ENCODE data around the gene PEDS1.

GRCh38 chr20:49794840-49795412 is 17.7 kb upstream of the SLC9A8 start:
- PRO-cap = no peak
- RRBS = no CpG with 5 or more reads among the region's 6 CpGs

DNA sequence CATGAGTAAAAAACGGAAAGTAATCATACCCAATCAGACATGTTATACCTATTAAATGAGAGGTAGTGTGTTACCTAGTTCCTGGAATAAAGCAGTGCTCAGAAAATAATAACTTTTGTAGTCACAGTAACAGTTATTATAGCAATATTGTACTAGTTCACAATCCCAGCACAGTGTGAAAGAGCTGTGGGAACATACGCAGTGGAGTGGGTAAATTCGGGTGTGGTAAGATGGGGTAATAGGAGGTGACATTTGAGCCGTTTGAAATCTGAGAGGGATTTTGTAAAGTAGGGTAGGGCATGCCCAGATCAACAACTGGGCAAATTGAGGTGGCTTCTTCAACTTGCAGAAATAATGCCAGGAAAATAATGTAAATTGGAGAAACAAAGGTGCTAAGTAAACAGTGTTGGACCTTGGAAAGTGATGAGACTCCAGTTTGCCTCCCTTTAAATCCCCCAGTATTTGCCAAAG is 1.7 kb downstream of the SLC9A8 start:
- PRO-cap = no peak
- RRBS = no CpG with 5 or more reads among the region's 4 CpGs

- PRO-cap = no peak
- RRBS = 74% methylated on average over 4 of the region's 23 CpGs
Measured at GRCh38 chr20:49888119-49889088, 26.9 kb downstream of the SPATA2 start.

GRCh38 chr20:49907514-49908073 is 7.7 kb downstream of the SPATA2 start:
- PRO-cap = no peak
- RRBS = 93% methylated on average over 5 of the region's 10 CpGs

GRCh38 chr20:50126501-50127549 is 13.9 kb upstream of the UBE2V1 start:
- PRO-cap = no peak
- RRBS = no CpG with 5 or more reads among the region's 17 CpGs

GRCh38 chr20:50153500-50154192 is at the start of gene PEDS1:
PEDS1 (minus strand) TSS chr20:50153723.
- PRO-cap = bidirectional peak, plus-strand start at chr20:50153928, minus-strand start at chr20:50153723
- RRBS = under 1% methylated on average over 59 of the region's 92 CpGs

DNA sequence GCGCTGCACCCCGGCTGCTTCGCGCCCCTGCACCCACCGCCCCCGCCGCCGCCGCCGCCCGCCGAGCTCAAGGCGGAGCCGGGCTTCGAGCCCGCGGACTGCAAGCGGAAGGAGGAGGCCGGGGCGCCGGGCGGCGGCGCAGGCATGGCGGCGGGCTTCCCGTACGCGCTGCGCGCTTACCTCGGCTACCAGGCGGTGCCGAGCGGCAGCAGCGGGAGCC is 764 bp downstream of the CEBPB start:
- PRO-cap = no peak
- RRBS = under 1% methylated on average over 18 of the region's 36 CpGs

DNA sequence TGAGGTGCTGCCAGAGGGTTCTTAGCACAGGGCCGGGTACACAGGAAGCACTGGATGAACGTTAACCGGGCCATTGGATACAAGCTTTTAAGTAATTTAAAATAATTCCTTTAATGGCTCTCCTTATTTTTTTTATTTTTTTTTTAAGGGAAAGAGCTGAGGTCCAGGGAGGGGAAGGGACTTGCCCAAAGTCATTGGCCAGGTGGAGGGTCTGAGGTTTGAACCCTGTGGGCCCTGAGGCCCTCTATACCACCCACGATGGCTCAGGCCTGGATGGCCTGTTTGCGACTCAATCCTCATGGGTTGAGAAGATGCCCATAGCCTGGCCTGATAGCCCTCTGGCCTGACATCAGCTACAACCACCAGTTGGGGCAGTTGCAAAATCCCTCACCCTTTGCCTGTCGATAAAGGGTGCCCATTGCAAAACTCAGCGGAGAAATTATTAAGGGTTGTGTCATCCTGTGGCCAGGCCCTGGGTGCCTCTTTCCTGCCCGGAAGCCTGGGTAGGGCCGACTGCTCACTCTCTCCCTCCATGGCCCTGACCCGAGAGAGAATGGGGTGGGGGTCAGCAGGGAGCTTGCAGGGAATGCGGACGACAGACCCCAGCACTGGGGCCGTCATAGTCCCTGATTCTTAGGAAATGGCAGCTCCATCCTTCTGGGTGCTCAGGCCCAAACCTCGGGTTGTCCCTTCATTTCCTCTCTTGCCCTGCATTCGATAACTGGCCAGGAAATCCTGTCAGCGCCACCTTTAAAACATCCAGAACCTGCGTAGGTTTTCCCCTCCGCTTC is 30.8 kb downstream of the CEBPB start:
- PRO-cap = bidirectional peak, plus-strand start at position 484 of the sequence, minus-strand start at position 340 of the sequence
- RRBS = no CpG with 5 or more reads among the region's 18 CpGs

- PRO-cap = no peak
- RRBS = no CpG with 5 or more reads among the region's 7 CpGs
Measured at GRCh38 chr20:50275473-50275961, 84.9 kb downstream of the CEBPB start.

- PRO-cap = no peak
- RRBS = no CpG with 5 or more reads among the region's 19 CpGs
Measured at GRCh38 chr20:50277051-50278069, 86.7 kb downstream of the CEBPB start.

DNA sequence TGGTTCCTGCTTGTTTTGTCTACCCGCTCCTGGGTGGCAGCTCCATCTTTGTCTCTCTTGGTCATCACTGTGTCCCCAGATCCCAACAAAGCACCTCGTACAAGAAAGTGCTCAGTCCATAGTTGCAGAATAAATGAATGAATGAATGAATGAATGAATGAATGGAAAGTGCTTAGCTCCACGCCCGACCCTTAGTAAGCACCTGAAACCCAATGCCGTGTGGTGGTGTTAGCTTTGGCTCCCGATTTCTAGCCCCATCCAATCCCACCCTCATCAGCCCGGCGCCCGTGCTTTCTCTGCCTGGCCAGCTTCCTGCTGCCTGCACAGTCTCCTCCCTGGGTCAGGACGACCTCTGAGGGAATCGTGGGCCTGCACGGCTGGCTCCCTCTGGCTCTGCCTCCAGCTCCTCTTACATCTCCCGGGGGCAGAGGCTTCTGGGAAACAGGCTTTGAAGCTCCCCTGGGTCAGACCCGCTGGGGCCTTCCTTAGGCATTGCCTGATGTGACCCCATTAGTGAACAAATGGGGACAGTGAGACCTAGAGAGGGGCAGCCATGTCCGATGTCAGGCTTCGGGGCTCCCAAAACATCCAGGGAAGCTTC is 94.0 kb downstream of the CEBPB start:
- PRO-cap = no peak
- RRBS = no CpG with 5 or more reads among the region's 16 CpGs

DNA sequence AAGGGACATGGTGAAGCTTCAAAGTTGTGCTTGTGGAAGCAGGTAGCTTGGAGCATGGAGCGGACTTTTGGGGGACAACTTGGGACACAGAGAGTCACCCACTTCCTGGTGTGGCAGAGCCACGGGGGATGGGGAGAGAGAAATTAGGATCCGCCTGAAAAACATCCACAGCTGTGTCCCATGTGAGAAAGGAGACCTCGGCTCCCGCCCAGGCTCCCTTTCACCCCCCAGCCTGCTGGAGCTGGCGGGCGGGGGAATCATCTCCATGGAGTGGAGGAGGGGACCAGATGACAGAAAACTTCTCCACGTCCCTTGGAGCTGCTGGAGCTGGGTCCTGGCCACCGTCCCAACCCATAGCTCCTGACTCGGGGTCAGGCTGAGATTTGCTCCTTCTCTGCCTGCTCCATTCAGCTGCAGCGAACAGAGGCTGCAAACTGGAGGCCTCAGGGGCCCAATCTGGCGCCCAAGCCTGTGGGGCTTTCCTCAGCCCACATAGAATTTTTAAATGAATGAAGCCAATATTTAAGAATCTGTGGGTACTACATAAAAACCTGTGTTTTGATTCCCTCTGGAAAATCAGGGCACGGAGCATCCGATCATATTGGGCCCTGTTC is 113.9 kb downstream of the CEBPB start:
- PRO-cap = no peak
- RRBS = no CpG with 5 or more reads among the region's 14 CpGs

GRCh38 chr20:50308551-50309788 is 118.3 kb downstream of the CEBPB start:
- PRO-cap = bidirectional peak, plus-strand start at chr20:50308951, minus-strand start at chr20:50308635
- RRBS = under 1% methylated on average over 6 of the region's 31 CpGs

- PRO-cap = no peak
- RRBS = no CpG with 5 or more reads among the region's 12 CpGs
Measured at GRCh38 chr20:50339033-50339915, 148.6 kb downstream of the CEBPB start.

- PRO-cap = no peak
- RRBS = no CpG with 5 or more reads among the region's 6 CpGs
Measured at GRCh38 chr20:50368684-50369308, 141.4 kb upstream of the PTPN1 start.

DNA sequence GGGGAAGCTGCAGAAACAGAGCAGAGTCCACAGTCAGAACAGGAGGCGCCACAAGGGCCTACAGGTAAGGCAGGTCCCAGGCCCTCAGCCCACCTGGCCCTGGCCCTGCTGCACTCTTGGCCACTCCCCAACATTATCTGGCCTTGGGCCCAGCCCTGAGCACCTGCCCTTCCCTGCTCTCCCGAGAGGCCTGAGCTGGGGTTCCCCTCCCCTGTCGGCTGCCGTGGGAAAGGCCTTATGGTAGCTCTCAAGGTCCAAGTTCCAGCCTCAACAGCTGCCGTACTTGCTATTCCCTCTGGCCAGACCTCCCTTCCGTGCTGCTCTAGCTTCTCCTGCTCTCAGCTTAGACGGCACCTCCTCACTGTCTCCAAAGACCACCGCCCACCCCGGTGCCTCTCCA is 140.6 kb upstream of the PTPN1 start:
- PRO-cap = no peak
- RRBS = no CpG with 5 or more reads among the region's 9 CpGs

DNA sequence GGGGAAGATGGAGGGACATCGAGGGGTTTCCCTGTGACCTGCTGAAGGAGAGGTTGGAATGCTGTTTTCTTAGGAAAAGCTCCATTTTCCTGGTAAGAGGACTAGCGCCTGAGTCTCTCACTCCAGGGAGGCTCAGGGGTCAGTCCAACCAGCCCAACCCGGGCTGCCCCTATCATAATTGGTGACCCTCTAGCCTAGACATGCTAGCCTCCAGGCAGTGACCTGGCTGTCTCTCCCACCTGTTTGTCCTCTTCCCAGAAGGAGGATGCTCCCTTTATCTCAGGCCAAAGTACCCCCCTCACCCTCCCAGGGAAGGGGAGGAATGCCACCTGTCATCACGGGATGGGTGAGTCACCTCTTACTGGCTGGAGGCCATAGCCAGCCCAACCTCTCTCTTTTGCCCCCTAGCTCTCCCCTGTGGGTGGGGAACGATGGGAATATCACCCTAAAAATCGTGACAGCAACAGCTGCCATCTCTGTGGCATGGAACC is 137.6 kb upstream of the PTPN1 start:
- PRO-cap = unidirectional peak, minus-strand start at position 248 of the sequence
- RRBS = no CpG with 5 or more reads among the region's 6 CpGs

- PRO-cap = no peak
- RRBS = no CpG with 5 or more reads among the region's 7 CpGs
Measured at GRCh38 chr20:50373636-50374244, 136.4 kb upstream of the PTPN1 start.

DNA sequence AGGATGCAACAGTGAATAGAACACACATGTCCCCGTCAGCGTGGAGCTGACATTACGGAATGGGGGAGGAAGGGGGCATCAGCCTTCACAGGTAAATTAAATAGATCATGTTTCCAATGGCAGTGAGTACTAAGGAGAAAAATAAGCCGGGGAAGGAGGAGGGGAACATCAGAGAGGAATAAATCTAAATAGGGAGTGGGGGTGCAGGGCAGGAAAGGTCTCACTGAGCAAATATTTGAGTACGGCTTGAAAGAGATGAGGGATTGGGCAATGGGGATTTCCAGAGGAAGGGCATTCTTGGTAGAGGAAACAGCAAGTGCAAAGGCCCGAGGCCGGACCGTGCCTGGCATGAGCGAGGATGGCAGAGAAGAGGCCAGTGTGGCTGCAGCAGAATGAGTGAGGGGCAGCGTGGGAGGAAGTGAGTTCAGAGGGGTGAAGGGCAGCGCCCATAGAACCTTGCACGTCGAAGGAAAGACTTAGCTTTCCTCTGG is 110.1 kb upstream of the PTPN1 start:
- PRO-cap = no peak
- RRBS = no CpG with 5 or more reads among the region's 13 CpGs

GRCh38 chr20:50450880-50452069 is 58.9 kb upstream of the PTPN1 start:
- PRO-cap = no peak
- RRBS = no CpG with 5 or more reads among the region's 25 CpGs